Colon Carcinoma Metastatic in the Lung (tissue), 2 donors: ENCODE data around the genes NUTF2 and SLC12A4.

DNA sequence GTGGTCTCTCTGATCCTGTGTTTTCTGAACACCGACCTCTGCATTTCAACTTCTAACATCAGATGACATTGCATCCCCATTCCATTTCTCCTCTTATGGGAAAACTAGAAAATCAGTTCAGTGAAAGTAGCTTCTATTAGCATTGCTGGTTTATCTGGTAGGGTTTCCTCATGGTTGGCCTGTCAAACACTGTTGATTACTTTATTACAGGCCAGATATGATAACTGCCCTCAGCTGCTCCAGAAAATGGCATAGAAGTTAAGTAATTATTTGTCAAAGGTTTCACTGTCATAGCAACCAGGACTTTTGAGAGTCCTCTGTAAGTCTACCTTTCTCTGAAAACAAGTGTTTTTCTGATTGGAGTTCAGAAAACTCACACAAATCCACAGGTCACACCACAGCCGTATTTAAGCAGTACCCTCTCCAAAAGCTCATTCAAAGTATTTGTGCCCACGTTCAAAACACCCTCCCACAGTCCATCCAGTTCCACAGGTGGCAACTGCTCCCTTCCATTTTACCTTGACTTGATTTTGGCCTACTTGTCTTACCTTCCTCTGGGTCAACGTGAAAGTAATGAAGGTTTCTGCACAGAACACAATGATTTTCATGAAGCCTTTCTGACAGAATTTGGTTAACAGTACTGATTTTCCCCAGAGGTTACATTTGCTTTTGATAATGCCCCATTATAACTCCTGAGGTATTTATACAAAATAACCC lies 2.9 kb downstream of the GFOD2 start:
- PRO-cap, 2 experiments: no peak in any of the 2 experiments

- PRO-cap, 2 experiments: no peak in any of the 2 experiments
Measured at GRCh38 chr16:67825113-67825505, 17.0 kb upstream of the THAP11 start.

DNA sequence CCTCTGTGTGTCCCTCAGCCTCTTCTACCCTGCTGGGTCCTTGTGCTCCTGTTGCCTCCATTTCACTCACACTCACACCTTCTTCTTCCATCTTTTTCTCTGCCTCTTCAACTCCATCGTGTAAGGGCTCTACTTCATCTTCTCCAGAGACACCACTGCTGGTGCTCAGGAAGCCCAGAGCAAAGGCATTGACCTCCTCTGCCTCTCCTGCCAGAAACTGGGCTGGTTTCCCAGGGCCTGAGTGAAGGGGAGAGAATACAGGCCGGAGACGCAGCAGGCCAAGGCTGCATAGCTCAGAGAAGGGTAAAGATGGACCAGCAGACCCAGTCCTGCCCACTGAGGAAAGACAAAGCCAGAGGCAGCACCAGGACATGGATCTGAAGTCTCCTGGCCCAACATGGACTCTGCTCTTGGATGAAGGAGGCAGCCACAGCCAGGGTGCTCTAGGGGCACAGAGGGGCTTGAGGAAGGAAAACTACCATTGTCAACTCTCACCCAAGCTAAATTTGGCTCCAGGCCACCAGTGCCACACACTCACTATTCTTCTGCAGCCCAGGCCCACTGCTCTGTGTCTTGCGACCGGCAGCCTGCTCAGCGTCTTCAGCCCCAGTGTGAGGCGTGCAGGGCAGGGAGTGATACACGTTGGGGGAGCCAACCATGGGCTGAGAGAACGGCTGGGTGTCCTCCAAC lies 12.1 kb upstream of the THAP11 start:
- PRO-cap, 2 experiments: no peak in any of the 2 experiments

GRCh38 chr16:67846294-67847070 lies at the start of gene NUTF2:
TSS of gene NUTF2 (plus strand) at chr16:67846933.
- PRO-cap, 2 experiments: peak in 2 of 2 experiments; most common plus-strand start chr16:67846935 (in 2); most common minus-strand start chr16:67846729 (in 1)

- PRO-cap, 2 experiments: no peak in any of the 2 experiments
Measured at GRCh38 chr16:67902693-67903341, 9.8 kb downstream of the PSKH1 start.

DNA sequence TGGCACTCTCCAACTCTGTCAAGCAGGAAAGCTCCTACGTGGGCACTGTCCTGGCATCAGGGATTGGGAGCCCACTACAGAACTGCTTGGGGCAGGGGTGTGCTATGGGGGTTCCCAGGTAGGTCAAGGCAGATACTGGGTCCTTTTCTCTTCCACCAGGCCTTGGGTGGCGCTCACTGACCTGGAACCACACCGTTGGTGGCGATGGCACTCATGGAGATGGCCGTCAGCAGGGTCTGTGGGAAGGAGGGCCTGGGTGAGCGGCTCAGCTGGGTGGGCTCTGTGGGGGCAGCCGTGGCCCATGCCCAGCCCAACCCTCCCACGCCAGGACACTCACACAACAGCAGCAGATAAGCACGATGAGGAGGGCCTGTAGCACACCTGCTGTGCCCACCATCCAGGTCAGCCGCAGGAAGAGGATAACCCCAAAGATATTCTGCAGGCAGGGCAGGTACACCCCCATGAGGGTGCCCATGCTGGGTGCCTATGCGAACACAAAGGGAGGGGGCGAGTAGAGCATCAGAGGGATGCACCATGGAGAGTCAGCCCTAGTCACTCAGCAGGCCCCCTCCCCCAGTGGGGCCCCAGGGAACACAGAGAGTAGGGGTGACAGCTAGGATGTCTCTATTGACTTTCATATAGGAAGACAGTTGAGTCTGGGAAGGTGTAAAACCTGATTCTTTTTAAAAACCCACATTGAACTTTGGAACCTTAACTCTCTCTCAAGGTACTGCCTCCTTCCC lies 10.7 kb downstream of the SLC12A4 start:
- PRO-cap, 2 experiments: no peak in any of the 2 experiments

- PRO-cap, 2 experiments: no peak in any of the 2 experiments
Measured at GRCh38 chr16:67965003-67966232, 3.0 kb downstream of the SLC12A4 start.

DNA sequence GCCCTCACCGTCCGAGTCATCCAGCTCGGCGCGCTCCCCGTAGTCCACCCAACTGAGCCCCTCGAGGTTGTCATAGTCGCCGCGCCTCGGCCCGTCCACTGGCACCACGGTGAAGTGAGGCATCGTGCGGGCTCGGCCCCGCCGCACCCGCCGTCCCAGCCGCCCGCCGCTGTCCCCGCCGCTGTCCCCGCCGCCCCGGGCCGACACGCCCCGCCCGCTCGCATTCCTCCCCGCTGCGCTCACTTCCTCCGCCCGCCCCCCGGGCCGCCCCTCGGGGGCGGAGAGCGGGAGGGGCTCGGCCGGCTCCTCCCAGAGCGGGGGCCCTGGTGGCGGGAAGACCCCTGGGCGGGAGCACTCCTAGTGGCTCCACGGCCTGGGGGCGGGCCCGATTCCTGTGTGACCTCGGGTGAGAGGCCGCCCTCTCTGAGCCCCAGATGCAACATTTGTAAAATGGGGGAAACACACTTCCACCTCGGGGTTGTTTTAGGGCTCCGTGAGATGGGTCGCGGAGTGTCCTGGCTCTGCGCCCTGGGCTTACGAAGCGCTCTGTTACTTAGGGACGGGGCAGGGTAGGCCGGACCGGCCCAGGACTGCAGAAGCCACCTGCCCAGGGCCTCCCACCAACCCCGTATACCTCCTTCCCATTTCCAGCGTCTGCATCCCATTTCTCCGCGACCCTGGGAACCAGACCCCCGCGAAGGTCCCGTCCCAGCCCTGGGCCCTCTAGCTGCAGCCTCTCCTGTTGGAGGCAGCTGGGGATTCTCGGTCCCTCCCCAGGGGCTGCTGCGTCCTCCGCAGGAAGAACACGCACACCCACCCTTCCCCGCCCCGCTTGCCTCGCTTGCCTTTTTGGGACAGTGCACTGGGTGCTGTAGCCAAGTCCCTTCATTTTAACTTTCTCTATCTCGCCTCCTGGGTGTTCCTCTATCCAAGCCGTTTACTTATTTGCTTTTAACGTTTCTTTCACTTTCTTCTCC lies at the start of gene SLC12A4:
Gene SLC12A4, minus strand, starts transcription at position 207 of the 977 bp plus-strand sequence.
- PRO-cap, 2 experiments: peak in 2 of 2 experiments; most common plus-strand start position 312 of the sequence (in 2); most common minus-strand start position 171 of the sequence (in 2)

- PRO-cap, 2 experiments: no peak in any of the 2 experiments
Measured at GRCh38 chr16:67995888-67996197, 3.4 kb downstream of the DPEP2 start.

GRCh38 chr16:68023792-68024084 lies 654 bp downstream of the DUS2 start:
- PRO-cap, 2 experiments: no peak in any of the 2 experiments

- PRO-cap, 2 experiments: no peak in any of the 2 experiments
Measured at GRCh38 chr16:68086716-68087246, 1.6 kb downstream of the NFATC3 start.

GRCh38 chr16:68226350-68227223 lies 9.3 kb downstream of the ESRP2 start:
- PRO-cap, 2 experiments: no peak in any of the 2 experiments

DNA sequence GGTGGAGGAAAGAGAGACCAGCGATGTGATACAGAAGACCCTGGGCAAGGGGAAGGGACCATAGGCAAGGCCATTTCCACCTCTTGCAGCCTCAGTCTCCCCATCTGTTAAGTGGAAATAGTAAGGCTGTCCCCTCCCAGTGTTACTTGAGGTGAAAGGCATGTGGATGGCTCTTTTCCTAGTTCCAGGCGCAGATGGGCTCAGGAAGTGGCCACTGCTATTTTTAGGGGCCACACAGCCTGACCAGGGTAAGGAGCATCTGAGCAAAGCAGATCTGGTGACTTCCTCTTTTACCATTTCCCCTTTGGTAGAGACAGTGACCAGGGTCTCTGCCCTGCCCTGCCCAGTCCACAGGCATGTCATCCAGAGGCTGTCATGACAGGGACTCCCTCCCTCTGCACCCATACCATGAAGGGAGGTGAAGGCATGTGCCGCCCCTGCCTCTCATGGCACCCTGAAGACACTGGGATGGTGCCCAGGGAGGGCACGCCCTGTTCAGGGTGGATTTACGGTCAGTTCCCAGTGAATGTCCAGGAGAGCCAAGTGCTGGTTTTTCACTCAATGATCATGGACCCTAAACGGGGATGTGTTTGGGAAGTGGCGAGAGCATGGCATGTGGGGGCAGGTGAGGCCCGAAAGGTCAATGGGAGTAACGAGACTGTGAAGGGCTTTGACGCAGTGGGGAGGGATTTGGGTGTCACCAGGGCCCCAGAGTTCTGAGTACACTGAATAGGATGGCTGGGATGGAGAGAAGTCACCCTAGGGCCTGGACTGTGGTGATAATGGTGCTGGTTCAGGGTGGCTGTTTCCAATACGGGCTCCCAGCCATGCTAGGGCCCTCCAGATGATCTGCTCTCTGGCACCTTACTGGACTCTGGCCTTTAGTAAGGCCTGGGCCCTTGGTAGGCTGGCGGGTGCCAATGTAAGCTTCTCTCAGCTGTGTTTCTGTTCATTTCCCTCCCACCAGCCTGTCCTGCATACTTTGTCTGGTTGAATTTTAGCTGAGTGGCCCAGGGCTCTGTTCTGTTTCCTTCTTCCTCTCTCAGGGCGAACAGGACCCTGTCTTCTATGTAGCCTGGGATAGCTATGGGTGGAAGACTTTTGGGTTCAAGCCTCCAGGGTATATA lies 2.5 kb downstream of the PLA2G15 start:
- PRO-cap, 2 experiments: no peak in any of the 2 experiments

DNA sequence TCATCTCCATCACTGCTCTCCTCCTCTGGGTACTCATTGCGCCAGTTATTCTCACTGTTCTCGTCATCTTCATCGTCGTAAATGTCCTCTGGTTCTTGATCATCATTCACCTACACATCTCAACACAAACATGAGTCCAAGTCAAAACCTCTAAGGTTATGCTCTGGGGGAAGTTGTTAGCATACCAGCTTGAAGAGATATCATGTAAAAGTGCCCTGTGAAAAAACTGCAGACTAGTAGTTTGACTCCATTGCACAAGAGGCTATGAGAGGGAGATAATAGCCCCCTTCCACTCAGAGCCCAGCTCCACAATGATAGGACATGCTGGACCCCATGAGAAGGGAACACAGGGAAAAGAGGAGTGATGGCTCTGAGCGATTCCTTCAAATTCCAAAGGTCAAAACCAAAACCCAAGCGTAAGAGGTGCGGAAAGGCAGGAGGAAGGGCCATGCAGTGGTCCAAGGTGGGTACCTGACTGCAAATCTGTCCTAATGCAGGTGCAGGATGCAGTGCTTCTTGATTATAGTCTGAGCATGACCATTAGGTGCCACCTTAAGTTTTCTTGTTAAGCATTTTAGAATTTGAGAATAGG lies 8.3 kb downstream of the SLC7A6OS start:
- PRO-cap, 2 experiments: no peak in any of the 2 experiments

DNA sequence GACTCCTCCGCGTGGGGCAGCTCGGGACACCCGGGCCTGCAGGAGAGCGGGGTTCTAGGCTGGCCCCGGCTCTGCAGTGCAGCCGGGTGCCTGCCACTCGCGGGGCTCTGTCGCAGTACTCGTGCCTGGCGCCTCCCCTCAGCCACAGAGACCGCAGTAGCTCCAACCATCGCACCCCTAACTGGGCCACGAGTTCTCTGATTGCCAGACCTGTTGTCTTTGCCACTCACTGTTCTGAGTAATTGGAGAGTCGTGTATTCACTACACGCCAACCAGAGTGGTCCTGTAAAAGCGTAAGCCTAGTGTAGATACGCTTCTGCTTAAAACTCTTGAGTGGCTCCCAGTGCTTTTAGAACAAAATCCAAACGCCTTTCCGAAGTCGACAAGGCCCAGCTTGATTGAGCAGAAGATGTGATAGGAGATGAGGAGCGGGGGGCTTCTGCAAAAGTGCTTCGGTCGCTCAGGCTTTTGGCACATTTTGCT lies 435 bp downstream of the PRMT7 start:
- PRO-cap, 2 experiments: no peak in any of the 2 experiments

- PRO-cap, 2 experiments: no peak in any of the 2 experiments
Measured at GRCh38 chr16:68357572-68358141, 46.8 kb downstream of the PRMT7 start.

DNA sequence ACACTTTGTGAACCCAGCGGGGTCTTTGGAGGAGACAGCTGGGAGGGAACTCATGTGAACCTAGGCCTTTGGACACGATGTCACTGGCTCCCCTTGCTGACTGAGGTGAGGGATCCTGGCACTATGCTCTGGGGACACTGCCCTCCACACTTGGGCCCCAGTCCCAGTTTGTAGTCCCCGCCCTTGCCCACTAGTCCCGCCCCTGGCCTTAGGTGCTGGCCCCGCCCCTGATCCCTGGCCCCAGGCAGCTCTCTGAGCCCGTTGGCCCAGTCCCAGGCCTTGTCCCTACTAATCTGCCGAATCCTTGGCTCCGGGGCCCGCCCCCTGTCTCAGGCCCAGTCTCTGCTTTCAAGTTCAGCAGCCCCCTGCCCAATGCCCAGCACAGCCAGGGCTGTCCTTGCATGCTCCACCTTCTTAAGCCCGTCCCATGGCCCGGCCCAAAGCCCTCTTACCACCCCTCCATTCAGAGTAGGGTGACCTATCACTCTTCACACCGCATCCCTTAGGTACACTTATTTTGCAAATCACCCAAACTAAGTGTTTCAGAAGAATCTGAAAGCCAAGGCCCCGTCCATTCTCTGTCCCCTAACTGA lies 60.9 kb downstream of the SMPD3 start:
- PRO-cap, 2 experiments: peak in 2 of 2 experiments; most common minus-strand start position 125 of the sequence (in 2)

- PRO-cap, 2 experiments: no peak in any of the 2 experiments
Measured at GRCh38 chr16:68520662-68521268, 18.3 kb upstream of the ZFP90 start.

DNA sequence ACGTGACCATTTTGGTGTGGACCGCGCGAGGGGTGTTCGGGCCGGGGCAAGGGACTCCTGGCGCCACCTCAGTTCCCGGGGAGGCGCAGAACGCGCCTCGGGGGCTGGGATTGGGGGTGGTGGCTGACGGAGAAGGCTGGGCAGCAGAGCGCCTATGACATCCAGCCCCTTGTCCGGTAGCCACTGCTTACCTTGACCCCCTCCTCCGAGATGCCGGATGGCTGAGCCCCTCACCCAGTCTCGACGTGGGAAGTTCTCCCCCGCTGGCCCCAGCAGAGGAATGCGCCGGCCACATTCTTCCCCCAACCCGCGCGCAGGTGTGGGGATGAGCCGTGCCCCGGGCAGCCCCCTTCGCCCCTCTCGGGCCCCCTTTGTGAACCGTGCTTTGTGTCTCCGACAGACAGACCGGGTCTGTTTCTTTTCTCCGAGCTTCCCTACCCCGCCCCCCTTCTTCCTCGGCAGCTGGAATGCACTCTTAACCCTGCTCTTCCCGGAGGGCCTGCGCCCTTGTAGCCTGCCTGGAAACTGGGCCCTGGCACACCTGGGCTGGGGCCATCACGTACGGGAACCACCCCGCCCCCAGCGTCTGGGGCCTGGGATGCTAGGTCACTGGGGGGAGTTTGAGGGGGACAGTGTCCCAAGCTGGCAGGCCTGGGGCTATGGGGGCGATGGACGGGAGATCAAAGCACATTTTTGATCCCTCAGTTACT lies 834 bp downstream of the CDH3 start:
- PRO-cap, 2 experiments: peak in 1 of 2 experiments; most common minus-strand start position 436 of the sequence (in 1)

DNA sequence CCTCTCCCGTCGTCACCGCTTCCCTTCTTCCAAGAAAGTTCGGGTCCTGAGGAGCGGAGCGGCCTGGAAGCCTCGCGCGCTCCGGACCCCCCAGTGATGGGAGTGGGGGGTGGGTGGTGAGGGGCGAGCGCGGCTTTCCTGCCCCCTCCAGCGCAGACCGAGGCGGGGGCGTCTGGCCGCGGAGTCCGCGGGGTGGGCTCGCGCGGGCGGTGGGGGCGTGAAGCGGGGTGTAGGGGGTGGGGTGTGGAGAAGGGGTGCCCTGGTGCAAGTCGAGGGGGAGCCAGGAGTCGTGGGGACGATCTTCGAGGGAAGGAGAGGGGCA lies 405 bp downstream of the CDH1 start:
- PRO-cap, 2 experiments: no peak in any of the 2 experiments